Pulmonary artery (tissue), 1 donor: ENCODE measurements around the gene DCLRE1C.

GRCh38 chr10:14740594-14741372 is 33.9 kb downstream of the FAM107B start:
- PRO-cap = no peak

- PRO-cap = bidirectional peak, plus-strand start at chr10:14954220, minus-strand start at chr10:14954086
These were observed at the start of gene DCLRE1C for GRCh38 chr10:14953971-14954715. DCLRE1C (minus strand) TSS chr10:14954096.

DNA sequence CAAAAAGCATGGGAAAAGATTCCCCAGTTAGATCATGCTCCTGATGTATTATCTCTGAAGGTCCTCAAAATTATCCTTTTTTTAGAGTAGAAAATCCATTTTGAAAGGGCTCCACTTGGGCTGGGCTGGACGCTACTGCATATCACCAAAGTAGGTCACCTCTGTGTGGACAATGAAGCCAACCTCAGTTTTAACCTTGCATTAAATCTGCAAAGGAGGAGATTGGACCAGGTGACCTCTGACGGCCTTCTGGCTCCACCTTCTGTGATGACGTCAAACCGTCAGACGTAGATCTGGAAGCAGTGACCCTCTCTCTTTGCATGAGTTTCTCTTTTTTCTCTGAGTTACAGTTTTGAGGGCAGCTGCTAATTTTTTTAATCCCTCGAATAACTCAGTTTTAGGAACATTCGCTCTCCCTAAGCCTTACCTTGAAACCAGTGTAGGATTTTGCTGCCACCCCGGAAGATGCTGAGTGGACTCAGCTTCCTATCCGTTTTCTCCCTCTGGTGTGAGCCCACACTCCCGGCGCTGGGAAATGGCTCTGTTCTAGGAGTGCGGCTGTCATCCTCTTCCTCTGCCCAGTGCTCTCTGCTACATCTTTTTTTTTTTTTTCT is 27.5 kb upstream of the NMT2 start:
- PRO-cap = no peak

GRCh38 chr10:15313784-15314261 is 57.3 kb downstream of the FAM171A1 start:
- PRO-cap = no peak

- PRO-cap = no peak
These were observed 24.5 kb downstream of the FAM171A1 start for GRCh38 chr10:15346621-15346996.

- PRO-cap = no peak
These were observed 22.0 kb downstream of the FAM171A1 start for GRCh38 chr10:15349131-15349509.

DNA sequence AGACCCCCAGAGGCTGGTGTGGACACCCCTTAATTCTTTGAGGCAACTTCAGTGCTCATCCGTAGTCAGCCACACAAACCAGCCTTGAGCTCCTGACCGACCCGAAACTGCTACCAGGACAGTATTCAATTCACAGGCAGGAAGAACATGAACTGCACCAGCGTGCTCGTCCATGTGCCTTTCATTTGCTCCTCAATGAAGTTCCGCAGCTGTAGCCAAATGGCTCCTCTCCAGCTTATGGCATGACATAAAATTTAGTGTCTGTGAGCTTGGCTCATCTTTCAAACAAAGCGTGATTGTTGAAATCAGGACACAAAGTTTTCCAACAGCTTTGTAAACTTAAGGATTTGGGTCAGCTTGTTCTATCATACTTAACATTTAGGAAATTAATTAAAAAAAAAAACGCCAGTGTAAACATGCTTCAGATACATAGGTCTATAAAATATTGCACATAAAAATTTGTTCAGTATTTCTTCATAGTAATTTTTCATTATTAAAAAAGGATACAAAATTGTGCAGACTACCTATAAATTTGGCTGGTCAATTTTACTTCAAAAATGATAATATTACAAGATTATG is 144.2 kb upstream of the FAM171A1 start:
- PRO-cap = no peak

DNA sequence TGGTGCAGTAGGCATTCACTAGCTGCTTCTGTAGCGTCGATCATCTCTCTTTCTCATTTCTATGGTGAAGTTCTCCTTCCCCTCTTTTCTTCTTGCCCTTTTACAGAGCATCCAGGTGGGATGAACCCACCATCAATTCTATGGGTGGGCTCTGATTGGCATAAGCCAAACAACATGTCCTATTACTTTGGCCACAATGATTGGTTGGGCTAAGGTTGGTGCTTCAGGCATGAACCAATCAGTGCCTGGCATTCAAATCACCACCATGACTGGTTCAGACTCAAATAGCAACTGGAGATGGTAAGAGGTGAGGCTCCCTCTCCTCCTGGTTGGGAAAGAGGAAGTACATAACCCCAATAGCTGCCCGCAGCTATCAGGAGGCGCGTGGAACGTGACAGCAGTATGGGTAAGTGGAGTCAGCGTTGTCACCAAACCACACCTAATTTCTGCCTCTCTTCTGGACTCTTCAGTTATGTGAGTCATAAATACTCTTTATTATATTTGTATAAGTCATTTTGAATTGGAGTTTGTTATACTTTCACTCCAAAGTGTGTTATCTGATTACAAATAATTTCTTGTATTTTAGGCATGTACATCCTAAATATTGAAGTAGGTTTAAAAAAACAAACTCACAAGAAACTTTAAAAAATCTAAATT is 17.9 kb upstream of the ITGA8 start:
- PRO-cap = no peak

- PRO-cap = no peak
These were observed 19.0 kb downstream of the MINDY3 start for GRCh38 chr10:15841400-15841708.

DNA sequence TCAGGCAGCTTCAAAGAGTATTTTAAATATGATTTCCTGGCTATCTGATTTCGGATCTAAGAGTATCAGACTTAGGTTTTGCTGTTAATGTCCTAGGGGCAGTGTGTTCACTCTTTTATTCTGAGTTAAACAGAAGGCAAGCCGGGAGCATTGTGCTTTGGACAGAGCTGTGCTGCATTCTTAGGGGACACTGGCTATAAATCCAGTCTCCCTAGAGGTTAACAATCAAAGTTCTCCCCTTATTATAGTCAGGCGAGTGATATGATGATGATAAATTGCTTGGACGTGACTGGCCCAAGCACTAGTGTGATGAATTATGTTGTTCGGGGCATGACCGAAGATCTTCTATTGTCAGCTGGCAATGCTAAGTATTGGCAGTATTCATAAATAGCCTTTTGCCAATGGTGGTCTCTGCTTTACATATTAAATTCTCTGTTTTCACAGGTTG is 4.6 kb downstream of the PTER start:
- PRO-cap = no peak

DNA sequence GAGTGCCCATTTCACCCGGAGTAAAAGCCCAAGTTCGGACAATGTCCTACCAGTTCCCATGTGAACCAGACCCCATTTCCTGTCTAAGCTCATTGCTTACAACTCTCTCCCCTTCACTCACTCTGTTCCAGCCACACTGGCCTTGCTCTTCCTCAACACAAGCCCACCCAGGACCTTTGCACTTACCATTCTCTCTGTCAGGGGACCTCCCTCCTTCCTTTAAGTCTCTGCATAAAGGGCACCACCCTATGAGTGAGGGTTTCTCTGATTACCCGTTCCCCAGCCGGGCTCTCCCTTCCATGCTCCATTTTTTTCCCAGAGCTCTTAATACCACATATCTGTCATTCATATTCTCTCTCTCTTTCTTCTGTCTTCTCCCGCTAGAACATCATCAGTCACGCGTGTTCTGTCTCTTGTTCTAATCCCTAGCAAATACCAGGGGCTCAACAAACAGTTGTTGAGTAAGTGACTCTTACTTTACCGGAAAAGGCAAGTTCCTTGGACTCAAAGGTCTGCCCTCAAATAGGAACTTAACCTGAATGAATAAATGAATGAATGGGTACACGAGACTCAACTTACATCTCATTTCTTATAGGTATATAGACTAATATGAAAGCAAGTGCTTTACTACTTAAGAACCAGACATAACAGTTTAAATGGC is 68.5 kb downstream of the RSU1 start:
- PRO-cap = no peak

DNA sequence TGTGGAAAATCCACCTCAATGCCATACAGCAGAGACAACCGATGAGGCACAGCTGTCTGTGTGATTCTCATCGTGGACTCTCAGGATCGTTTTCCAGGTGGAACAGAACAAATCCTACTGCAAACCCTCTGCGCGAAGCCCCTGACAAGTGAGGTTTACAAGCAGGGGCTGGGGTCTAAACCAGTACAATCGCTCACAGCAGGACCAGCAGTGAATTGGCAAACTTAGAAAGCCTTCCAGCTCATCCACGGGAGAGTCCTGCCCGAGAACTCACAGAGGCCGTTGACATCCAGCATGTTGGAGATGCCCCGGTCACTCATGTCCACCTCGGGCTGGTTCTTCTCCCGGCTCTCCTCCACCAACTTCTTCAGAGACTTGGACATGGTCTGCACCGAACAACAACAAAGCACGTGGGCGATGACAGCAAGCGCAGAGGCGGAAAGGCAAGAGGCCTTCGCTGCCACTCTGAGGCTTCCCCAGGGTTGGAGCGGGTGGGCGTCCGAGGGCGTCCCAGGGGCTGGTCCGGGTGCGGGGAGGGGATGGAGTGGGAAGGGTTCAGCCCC is 444 bp downstream of the RSU1 start:
- PRO-cap = no peak

DNA sequence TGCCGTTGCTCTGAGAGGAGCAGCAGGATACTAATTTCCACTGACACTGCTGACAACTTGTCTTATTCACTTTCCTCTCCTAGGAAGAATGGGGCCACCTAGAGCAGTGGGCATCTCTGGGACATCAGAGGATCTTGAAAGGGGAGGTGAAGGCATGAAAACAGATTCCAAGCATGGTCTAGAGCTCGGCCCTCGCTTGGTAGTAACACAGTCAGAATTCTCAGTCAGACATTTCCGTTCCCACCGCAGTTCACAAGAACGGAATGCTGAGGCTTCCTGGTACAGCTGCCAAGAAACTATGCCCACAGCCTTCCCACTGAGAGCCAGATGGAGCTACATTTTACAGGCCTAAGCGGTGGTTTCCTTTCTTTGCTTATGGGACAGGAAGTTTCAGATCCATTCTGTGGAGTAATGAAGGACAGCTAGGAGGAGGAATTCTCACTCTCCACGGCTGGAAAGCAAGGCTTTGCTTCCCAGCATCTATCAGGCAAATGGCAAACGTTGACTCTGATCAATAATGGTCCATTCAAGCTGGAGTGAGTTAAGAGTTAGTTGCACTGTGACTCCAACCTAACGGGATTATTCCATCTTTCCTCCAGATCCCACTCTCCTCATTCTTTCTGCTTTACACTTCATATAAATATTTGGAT is 15.5 kb upstream of the RSU1 start:
- PRO-cap = no peak

DNA sequence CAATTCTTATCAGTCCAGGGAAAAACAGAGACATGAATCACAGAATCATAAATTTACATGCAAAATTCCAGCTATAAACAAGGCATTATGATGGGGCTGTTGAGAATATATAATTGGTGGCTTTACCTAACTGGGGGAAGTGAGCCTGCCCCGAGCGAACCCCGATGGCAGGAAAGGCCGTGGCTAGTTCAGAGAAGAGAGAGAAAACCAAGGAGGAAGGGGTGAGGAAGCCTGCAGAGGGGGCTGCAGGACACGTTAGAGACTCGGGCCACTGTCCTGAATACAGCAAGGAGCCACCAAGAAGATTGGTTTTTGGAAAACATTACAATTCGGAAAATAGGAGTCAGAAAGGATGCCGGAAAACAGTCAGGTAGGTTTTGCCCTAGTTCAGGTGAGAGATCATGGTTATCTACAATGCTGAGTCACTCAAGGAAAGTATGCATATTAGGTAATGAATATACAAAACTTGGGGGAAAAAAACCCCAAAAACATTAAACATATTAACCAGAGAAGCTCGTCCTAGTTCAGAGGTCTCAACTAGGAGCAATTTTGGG is 74.1 kb upstream of the RSU1 start:
- PRO-cap = no peak

DNA sequence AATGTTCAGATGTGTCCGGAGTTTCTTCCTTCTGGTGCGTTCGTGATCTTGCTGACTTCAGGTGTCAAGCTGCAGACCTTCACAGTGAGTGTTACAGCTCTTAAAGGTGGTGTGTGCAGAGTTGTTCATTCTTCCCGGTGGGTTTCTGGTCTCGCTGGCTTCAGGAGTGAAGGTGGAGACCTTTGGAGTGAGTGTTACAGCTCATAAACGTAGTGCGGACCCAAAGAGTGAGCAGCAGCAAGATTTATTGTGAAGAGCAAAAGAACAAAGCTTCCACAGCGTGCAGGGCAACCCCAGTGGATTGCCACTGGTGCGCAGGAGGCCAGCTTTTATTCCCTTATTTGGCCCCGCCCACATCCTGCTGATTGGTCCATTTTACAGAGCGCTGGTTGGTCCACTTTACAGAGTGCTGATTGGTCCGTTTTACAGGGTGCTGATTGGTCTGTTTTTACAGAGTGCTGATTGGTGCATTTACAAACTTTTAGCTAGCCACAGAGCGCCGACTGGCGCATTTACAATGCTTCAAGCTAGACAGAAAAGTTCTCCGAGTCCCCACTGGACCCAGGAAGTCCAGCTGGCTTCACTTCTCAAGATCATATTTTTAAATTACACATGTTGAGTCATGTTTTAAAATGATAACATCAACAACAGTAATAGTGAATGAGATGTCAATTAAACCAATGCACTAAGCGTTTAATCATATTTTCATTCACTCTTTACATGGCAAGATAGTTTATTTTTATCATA is 128.4 kb downstream of the CUBN start:
- PRO-cap = unidirectional peak, minus-strand start at position 303 of the sequence

DNA sequence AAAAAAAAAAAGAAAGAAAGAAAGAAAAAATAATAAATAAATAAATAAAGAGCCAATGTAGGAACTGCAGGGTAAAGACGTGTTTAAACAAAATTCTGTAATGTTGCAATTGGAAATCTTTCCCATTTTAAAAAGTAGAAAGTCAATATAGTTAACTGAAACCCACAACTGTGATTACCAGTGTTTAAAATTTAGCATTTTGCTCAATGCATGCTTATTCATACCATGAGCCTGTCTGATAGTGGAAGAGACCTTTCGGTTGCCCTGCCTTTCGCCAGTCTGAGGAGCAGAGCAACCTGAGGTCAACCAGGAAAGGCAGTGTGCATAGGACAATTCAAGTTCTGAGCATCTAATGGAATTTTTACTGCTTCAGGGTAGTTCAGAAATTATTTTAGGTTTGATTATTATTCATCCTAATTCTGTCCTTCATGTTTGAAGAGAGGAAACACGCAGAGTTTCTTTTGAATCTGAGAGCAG is 100.9 kb downstream of the CUBN start:
- PRO-cap = no peak

GRCh38 chr10:17199117-17199949 is 2.1 kb downstream of the TRDMT1 start:
- PRO-cap = no peak

GRCh38 chr10:17212698-17213348 is 11.4 kb upstream of the TRDMT1 start:
- PRO-cap = no peak

- PRO-cap = no peak
These were observed 13.1 kb upstream of the VIM start for GRCh38 chr10:17214687-17215695.

DNA sequence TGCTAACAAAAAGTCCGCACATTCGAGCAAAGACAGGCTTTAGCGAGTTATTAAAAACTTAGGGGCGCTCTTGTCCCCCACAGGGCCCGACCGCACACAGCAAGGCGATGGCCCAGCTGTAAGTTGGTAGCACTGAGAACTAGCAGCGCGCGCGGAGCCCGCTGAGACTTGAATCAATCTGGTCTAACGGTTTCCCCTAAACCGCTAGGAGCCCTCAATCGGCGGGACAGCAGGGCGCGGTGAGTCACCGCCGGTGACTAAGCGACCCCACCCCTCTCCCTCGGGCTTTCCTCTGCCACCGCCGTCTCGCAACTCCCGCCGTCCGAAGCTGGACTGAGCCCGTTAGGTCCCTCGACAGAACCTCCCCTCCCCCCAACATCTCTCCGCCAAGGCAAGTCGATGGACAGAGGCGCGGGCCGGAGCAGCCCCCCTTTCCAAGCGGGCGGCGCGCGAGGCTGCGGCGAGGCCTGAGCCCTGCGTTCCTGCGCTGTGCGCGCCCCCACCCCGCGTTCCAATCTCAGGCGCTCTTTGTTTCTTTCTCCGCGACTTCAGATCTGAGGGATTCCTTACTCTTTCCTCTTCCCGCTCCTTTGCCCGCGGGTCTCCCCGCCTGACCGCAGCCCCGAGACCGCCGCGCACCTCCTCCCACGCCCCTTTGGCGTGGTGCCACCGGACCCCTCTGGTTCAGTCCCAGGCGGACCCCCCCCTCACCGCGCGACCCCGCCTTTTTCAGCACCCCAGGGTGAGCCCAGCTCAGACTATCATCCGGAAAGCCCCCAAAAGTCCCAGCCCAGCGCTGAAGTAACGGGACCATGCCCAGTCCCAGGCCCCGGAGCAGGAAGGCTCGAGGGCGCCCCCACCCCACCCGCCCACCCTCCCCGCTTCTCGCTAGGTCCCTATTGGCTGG is 498 bp downstream of the VIM start:
- PRO-cap = bidirectional peak, plus-strand start at position 321 of the sequence, minus-strand start at position 175 of the sequence; bidirectional peak, plus-strand start outside the sequence, minus-strand start at position 838 of the sequence